LNCaP clone FGC (cell line): ENCODE measurements around a stretch of chr5.

- RRBS, 2 experiments, result no CpG with 5 or more reads among the region's 4 CpGs
These were observed 164.3 kb downstream of the FGF1 start for GRCh38 chr5:142521615-142521930.

GRCh38 chr5:142608006-142608503 is 77.8 kb downstream of the FGF1 start:
- RRBS, 2 experiments, result no CpG with 5 or more reads among the region's 7 CpGs

GRCh38 chr5:142643999-142644428 is 41.9 kb downstream of the FGF1 start:
- RRBS, 2 experiments, result no CpG with 5 or more reads among the region's 6 CpGs

- RRBS, 2 experiments, result no CpG with 5 or more reads among the region's 13 CpGs
These were observed 1.3 kb downstream of the FGF1 start for GRCh38 chr5:142684280-142685335.

DNA sequence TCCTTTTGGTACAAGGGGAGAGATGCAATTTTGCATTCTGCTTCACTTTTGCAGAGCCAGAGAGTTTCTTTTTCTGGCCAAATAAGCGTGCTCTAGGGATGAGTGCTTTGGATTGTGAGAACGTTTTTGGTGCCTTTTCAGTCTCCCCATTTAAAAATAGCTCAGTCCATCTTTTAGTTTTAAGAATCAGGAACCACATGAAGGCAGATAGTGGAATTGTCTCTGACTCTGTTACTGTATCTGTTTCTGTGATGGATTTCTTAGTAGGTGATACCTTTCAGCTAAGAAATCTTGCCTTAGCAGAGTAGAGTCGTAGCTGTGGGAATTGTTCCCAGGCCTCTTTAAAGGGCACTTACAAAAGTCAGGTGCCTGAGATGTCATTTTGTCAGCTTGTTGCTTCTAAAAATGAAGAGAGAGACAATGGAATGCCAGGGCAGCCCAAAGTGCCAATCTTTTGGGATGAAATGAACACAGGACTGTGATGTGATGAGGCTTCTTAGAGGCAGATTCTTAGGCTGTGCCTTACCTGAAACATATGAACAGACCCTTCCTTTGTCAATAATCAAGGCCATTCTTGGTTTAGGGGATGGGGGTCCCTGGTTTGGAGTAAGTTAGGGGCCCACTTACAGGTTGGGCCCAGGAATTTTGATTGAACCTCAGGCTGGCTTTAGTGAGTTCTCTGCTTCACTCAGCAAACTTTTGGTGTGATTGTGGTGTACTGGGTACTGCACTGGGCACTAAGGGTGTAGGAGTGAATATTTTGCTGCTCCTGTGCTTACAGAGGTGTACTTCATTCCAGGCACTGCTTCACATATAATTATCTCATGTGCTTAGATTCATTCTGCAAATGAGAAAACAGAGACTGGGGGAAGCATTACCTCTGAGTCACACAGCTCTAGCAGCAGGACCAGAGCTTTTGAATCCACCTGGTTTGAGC is 1.9 kb downstream of the ARHGAP26 start:
- RRBS, 2 experiments, result no CpG with 5 or more reads among the region's 3 CpGs

GRCh38 chr5:142777310-142778131 is 7.3 kb downstream of the ARHGAP26 start:
- RRBS, 2 experiments, result no CpG with 5 or more reads among the region's 11 CpGs

GRCh38 chr5:142803380-142804306 is 33.5 kb downstream of the ARHGAP26 start:
- RRBS, 2 experiments, result no CpG with 5 or more reads among the region's 14 CpGs

DNA sequence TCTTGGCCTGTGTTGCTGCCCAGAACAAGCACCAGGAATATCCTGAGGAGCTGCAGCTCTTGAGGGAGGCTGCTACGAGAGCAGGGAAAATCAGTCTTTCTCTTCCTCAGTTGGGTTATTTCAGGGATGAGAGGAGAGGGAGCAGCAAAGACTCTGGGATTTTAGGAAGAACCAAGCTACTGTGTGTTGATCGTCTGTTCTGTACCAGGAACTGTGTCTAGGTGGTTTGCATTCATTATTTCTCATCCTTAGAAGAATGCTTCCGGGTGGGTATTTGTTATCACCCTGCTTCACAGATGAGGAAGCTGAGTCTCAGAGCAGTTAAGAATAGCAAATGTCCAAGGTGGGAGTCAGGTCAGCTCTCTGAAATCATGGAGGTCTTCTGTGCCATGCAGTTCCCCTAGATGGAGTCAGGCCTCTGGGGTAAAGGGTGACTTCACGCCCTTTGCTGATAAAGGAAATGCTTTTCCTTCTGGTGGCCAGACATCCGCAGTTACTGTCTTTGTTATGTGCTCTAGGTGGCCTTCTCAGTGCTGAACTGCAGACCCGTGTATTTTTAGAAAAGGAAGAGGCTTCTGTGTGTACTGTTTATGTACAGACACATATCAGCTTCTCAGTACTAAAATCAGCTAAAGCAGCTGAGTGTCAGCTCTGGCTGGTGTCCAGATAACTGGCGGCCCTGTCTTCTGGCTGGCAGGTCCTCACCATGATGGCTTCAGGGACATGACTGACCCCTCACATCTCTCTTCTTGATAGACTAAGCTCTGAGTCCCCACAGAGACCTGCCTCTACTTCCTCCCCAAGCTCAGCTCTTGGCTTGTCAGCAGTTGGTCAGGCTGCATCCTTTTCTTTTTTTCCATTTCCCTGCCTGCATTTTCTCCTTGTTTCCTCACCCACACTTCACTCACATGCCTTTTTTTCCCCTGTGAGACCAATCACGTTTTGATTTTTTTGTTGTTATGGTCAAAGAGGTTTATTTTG is 75.2 kb downstream of the ARHGAP26 start:
- RRBS, 2 experiments, result no CpG with 5 or more reads among the region's 8 CpGs

DNA sequence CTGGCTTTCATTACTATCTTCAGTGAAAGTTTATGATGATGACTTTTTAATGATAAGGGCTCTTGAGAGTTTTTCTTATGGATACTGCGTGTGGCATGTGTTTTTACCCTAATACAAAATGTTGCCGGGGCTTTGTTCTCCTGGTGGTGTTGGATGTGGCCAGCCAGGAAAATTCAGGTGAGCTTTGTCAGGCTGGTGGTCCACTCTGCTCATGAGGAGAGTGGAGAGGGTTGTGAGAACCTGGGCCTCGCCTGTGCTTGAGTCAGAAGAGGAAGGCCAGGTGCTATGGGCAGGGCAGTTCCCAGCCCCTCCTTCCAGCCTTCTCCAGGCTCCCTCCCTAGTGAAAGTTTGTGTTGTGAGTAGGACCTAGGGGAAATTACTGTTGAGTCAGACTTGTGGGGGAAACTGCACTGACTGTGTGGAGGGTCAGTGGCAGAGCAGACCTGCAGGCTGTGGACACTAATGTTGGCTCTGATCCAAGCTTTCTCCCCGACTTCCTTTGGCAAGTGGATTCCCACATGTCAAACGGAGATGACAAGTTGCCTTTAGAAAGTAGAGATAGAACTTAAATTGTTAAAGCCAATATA is 102.5 kb downstream of the ARHGAP26 start:
- RRBS, 2 experiments, result 78 to 93% methylated on average over 1 of the region's 5 CpGs

- RRBS, 2 experiments, result no CpG with 5 or more reads among the region's 3 CpGs
These were observed 114.8 kb downstream of the ARHGAP26 start for GRCh38 chr5:142884812-142885514.

- RRBS, 2 experiments, result no CpG with 5 or more reads among the region's 3 CpGs
These were observed 130.9 kb downstream of the ARHGAP26 start for GRCh38 chr5:142901100-142901477.

- RRBS, 2 experiments, result no CpG with 5 or more reads among the region's 4 CpGs
These were observed 155.5 kb downstream of the ARHGAP26 start for GRCh38 chr5:142925474-142926252.

- RRBS, 2 experiments, result no CpG with 5 or more reads among the region's 3 CpGs
These were observed 188.4 kb downstream of the ARHGAP26 start for GRCh38 chr5:142958499-142959134.

GRCh38 chr5:143002050-143003227 is 232.3 kb downstream of the ARHGAP26 start:
- RRBS, 2 experiments, result no CpG with 5 or more reads among the region's 12 CpGs

DNA sequence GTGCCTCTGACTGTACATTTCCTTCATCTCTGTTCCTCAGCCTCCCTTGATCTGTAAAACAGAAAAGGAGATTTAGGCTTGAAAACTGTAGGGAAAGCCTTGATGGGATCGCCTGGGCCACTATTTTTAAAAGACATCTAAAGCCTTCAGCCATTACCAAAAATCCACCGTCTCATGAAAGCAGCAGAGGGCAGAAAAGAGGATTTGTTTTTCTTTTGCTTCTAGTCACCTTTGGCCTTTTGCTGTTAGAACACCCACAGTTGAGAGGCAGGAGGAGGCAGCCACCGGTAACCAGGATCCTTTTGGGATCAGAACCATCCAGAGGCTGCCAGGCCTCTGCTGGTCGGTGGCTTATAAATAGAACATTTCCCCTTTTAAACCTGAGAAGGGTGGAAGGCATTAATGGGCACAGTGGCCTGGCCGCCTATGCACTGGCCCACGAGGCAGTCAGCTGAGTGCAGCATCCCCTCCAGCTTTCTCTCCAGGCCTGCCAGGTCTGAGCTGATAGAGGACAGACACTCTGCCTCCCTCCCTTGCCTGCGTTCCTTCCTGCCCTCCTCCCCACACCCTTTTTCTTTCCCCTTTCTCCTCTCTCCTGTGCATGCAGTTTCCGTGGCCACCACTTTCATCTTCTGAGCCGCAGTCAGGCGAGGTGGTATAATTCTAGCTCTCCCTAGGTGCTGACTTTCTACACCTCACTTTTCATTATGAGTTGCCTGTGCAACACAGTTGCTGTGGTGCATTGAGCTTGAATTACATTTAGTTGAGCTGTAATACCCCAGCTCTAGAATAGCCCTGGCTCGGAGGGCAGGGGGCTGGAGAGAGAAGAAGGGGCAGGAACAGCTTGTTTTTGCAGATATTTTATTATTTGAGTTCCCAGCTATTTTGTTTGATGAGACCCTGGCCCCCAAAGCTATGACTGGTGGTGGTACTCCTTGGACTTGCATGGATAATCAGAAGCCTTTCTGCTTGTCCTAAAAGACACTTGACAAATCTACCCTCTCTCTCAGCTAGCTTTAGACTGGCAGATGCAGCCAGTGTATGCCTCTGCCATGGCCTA is 253.5 kb downstream of the ARHGAP26 start:
- RRBS, 2 experiments, result no CpG with 5 or more reads among the region's 11 CpGs

DNA sequence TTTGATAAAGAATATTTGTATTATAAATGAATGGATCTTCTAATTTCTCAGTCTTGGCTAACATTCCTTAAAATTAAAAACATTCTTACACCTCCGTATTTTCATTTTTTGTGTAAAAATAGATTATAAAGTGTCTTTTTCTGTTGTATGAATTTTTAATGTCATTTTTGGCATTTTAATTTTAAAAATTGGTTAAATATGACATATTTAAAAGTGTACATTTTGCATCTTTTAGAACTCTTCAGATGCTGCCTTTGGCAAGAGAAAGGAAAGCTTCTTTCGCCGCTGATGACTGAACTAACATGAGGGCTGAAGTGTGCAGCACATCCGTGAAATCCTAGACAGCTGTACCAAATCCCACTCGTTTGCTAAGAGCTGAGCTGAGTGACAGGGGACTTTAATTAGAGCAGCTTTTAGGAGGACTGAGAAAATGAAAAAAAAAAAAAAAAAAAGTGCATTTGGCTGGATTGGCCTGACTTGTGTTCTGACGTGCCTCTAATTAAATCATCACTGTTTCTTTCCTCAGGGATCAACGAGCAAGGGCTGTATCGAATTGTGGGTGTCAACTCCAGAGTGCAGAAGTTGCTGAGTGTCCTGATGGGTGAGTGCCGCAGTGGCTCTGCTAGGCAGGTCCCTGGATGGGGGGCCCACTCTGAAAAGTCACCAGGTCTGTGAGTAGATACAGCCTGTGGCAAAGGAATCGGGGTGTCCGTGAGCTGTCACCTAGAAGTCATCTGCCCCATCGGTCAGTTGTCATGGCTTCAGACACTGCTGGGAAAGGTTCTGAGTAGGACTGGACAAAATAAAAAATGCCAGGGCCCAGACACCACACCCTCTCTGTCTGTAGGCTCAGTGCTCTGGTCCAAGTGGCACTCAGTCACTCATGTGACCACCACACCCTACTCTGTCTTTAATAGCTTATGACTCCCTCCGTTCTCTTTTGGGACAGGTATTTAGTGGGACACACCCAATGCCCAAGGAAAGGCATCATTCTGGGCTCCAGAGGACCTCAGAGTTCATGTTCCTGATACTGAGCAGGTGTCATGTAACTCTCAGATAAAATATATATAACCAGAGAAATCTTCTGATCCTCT is 271.5 kb downstream of the ARHGAP26 start:
- RRBS, 2 experiments, result no CpG with 5 or more reads among the region's 13 CpGs

DNA sequence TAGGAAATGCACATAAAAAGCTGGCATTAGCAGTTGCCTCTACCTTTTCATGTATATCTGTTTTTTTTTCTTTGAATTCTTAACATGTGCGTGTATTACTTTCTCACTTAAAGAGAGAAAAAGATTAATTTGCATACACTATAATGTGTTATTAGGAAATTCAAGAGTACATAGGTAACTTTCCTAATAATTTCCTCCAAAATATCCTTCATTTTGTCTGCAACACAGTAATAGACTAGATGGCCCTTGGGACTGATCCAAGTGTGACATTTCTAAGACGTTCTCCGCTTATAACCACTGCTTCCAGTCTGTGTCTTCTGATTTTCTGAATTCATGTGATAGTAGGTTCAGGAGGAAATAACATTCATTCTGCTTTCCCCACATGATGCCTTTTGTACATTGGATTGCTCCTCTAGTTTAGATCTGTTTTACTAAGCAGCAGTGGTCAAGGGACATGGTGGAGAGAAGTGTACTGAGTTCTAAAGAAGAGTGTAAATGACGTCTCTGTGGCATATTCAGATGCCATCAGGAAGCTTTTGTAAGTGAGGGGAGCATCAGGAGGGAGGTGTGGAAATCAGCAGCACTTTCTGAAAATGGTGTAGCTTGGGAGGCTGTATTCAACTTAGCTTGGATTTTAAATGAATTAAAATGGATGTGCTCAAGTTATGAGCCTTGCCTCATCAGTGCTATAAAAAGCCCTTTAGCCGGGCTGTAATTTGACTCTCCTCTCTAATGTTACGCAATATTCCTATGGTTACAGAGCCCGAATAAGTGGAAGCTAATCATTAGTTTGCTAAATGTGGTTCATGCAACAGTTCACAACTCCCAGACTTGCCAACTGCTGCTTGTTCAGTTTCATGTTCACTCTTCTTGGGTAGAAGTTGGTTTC is 281.1 kb downstream of the ARHGAP26 start:
- RRBS, 2 experiments, result no CpG with 5 or more reads among the region's 7 CpGs

DNA sequence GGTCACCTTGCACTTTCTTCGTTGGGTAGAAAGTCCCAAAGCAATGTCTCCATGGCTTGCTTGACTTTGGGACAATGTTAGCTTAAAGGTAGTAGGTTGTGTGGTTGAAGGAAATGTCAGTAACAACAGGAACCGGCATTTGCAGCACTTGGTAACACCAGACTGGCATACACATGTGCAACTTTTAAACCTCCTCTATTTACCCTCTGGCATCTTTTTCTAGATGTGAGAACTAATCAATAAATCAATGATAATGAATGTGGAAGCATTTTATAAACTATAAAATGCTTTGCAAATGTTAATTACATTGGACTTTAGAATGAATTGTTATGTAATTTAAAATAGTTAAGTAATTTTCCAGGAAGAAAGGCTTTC is 293.1 kb downstream of the NR3C1 start:
- RRBS, 2 experiments, result no CpG with 5 or more reads among the region's 2 CpGs

- RRBS, 2 experiments, result no CpG with 5 or more reads among the region's 3 CpGs
These were observed 253.2 kb downstream of the NR3C1 start for GRCh38 chr5:143150171-143150746.

GRCh38 chr5:143234215-143234810 is 169.2 kb downstream of the NR3C1 start:
- RRBS, 2 experiments, result no CpG with 5 or more reads among the region's 8 CpGs